Kidney epithelial cell (primary cell): ENCODE results near the genes CCNYL1 and UNC80.

DNA sequence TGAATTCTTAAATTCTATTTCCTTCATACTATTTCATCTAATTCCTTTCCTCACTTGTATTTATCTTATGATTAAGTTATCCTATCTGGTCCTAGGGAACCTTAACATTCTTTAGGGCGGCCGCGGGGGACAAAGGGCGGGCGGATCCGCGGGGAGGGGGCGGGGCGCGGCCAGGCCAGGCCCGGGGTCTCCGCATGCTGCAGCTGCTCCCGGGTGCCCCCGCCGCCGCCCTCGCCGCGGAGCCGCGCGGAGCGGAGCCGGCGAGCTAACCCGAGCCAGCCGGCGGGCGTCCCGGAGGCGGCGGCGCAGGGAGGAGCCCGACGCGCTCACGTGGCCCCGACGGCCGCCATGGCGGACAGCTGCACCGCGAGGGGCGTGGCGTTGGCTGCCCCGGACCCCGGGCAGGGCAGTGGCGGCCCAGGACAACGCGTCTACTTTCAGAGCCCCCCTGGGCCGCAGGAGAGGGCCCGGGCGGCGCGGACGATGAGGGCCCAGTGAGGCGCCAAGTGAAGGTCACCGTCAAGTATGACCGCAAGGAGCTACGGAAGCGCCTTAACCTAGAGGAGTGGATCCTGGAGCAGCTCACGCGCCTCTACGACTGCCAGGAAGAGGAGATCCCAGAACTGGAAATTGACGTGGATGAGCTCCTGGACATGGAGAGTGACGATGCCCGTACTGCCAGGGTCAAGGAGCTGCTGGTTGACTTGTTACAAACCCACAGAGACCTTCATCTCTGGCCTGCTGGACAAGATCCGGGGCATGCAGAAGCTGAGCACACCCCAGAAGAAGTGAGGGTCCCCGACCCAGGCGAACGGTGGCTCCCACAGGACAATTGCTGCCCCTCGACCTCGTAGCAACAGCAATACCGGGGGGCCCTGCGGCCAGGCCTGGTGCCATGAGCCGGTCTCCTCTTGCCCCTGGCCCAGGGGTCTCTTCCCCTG lies 29.9 kb upstream of the CCNYL1 start:
- RAMPAGE, long total RNA, result no peak
- RRBS, result 8% methylated on average over 11 of the region's 76 CpGs

DNA sequence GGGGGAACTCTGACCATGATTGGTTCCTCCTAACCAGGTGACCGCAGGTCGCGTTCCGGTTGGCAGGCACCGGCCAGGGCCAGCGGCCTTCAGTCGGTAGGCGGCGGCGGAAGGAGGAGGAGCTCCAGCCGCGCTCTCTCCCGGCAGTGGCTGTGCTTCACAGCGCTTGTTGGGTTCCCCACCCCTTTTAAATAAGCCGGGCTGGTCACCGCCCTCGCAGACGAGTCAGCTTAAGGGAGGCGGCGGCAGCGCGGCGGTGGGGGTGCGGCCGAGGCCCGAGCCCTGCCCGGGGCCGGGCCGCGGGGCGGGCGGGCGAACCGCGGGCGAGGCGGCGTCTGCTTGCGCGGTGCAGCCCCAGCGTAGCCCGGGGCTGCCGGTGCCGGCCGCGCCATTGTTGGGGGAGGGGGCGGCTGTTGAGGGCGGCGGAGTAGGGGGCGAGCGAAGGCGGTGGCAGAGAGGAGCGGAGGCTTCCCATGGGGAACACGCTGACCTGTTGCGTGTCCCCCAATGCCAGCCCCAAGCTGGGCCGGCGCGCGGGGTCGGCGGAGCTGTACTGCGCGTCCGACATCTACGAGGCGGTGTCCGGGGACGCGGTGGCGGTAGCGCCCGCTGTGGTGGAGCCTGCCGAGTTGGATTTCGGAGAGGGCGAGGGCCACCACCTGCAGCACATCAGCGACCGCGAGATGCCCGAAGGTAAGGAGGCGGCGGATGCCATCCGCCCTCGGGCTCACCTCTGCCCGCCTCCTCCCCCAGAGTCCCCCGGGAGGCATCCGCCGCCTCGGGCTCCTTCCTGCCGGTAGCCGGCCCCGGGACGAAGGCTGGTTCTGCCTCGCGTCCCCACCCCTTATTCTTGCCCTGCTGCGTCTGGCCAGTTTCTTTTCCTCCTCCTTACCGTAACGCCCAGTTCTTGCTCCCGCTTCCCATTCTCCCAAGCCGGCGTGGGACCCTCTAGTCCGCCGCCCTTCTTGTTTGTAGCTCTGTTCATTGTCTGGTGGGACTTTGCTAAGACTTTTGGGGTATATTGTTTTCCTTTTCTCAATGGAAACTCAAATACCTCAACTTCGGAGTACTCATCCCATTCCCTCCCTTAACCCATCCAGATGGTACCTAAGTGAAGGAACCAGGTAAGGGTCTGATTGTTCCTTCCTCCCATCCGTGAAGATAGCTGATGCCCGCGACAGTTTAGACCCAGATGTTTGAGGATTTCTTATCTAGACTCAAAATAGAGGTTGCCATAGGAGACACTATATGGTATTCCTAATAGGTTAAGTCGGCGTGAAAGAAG lies at the start of gene CCNYL1:
Gene CCNYL1, plus strand, starts transcription at position 217 of the 1,285 bp plus-strand sequence.
- RAMPAGE, long total RNA, result no peak
- RRBS, result 1% methylated on average over 49 of the region's 108 CpGs

GRCh38 chr2:207726287-207726869 lies 14.9 kb downstream of the CCNYL1 start:
- RAMPAGE, long total RNA, result no peak
- RRBS, result no CpG with 5 or more reads among the region's 2 CpGs

DNA sequence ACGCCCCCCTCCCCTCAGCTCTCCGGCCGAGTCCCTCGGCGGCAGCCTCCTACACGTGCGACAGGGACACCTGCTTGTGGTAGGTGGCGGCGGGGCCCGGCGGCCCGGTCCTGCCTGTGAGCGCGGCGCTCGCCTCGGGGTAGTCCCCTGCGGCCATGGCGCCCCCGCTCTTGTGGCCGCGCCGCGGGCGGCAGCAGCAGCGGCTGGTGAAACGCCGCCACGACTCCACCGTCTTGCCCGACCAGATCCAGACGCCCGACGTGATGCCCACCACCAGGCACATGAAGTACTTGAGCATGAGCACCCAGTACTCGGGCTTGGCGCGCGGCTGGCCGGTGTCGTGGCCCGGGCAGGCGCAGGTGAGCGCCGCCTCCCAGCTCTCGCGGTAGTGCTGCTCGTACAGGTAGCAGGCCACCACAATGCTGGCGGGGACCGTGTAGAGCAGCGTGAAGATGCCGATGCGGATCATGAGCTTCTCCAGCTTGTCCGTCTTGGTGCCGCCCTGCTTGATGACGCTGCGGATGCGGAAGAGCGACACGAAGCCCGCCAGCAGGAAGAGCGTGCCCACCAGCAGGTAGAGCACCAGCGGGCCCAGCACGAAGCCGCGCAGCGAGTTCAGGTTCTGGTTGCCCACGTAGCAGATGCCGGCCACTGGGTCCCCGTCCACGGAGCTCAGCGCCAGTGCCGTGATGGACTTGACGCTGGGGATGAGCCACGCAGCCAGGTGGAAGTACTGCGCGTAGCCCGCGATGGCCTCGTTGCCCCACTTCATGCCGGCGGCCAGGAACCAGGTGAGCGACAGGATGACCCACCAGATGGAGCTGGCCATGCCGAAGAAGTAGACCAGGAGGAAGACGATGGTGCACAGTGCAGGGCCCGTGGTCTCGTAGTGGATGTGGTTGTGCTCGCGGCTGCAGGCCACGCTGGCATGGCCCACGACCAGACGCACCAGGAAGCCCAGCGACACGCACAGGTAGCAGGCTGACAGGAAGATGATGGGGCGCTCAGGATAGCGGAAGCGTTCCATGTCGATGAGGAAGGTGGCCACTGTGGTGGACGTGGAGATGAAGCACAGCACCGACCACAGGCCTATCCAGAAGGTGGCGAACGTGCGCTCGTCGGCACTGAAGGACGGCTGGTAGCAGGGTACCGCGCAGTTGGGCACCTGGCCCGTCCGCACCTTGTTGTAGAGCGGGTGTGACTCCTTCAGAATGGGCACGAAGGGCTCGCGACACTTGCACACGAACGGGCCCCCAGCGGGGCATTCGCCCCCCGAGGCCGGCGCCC lies 2.3 kb downstream of the FZD5 start:
- RAMPAGE, long total RNA, result no peak
- RRBS, result 16% methylated on average over 8 of the region's 120 CpGs

GRCh38 chr2:207775552-207775954 lies 5.8 kb upstream of the FZD5 start:
- RAMPAGE, long total RNA, result no peak
- RRBS, result no CpG with 5 or more reads among the region's 3 CpGs

DNA sequence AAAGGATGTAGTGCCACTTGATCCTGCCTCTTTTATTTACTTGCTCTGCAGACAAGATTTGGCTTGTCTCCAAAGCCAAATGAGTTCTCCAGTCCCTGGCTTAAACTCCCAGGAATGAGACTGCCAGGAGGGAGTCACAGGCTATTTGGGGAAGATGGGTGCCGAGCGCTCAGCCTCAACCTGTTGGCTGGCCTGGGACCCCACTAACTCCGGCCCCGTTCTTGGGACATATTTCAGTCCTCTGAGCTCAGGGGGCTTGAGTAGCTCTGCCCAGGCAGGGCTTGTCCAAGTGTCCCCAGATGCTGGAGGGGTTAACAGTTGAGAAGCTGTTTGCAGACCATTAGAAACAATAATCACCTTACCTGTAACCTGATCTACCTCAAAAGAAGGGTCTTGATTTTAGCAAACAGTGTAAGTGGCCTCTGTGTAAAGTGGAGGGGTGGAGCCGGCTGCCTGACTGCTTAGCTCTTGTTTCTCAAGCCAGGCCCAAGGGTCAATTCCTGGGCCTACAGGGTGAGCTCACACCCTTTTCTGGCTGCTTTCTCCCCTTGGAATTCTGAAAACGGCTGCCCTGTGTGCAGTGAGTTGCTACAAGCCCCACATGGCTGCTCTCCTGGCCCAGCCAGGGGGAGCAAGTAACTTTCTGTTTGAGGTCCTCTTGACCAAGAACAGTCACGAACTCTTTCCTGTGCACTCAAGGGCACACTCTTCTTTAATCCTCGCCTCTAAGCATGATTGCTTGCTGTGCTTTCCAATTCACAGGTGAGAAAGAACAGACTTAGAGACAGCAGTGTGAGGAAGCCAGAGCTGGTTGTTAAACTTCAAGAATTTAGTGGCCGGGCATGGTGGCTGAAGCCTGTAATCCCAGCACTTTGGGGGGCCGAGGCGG lies 27.2 kb upstream of the FZD5 start:
- RAMPAGE, long total RNA, result no peak
- RRBS, result no CpG with 5 or more reads among the region's 11 CpGs

DNA sequence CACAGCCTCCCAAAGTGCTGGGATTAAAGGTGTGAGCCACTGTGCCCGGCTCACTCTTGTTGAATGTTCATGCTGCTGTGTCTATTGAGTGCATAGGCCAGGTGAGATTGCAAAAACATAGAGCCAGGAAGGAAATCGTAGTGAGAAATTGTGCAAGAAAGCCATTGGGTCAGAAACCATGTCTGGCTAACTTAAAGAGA lies 45.6 kb upstream of the FZD5 start:
- RAMPAGE, long total RNA, result no peak
- RRBS, result no CpG with 5 or more reads among the region's 2 CpGs

- RAMPAGE, long total RNA, result no peak
Measured at GRCh38 chr2:207820505-207820853, 50.8 kb upstream of the FZD5 start.

- RAMPAGE, long total RNA, result no peak
- RRBS, result no CpG with 5 or more reads among the region's 5 CpGs
Measured at GRCh38 chr2:207897445-207897767, 127.7 kb upstream of the FZD5 start.

- RAMPAGE, long total RNA, result no peak
- RRBS, result no CpG with 5 or more reads among the region's 5 CpGs
Measured at GRCh38 chr2:207897768-207898439, 127.4 kb downstream of the PLEKHM3 start.

DNA sequence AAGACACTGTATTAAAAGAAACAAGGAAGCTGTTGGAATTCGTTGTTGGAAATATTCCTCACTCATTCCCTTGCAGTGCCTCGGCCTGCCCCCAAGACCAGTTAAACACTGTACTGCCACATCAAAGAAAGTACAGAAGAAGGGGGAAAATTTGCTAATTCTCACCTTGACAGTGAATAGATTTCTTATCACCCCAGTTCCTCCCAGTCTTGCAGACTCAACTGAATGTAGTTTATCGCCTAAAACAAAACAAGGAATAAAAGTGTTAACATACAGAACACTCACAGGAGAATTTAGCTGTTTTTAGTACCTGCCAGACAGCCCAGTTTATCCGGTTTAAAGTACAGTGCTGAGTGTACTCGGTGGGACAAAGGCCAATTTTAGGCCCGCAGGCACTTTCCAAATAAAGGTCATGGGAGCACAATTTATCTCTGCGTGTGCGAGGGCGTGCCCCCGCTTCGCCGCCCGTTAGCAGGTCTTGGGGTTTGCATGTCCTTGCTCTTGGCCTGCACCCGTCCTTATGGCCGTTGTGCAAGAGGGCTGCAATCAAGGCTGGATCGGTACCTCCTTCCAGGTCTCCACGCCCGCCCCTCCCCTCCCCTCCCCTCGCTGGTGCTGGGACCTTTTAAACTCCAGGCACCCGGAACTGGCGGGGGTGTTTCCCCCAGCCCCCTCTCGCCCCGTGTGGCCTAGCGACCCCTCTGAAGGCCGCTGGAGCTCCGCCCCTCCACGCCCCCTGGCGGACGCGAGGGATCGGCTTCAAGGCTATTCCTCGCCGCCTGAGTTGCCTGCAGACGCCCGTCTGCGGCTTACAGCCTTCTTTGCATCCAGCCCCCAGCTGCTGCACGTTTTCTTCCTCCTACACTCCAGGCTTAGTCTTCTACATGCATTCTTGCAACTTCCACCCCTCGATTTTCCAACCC lies 889 bp downstream of the IDH1 start:
- RAMPAGE, long total RNA, result no peak
- RRBS, result no CpG with 5 or more reads among the region's 38 CpGs

GRCh38 chr2:209301390-209301984 lies 122.4 kb upstream of the MAP2 start:
- RAMPAGE, long total RNA, result no peak
- RRBS, result no CpG with 5 or more reads among the region's 15 CpGs

GRCh38 chr2:209771269-209772352 lies at the start of gene UNC80:
Gene UNC80 (plus strand): TSS chr2:209771832.
- RAMPAGE, long total RNA, result no peak
- RRBS, result 3% methylated on average over 11 of the region's 75 CpGs

DNA sequence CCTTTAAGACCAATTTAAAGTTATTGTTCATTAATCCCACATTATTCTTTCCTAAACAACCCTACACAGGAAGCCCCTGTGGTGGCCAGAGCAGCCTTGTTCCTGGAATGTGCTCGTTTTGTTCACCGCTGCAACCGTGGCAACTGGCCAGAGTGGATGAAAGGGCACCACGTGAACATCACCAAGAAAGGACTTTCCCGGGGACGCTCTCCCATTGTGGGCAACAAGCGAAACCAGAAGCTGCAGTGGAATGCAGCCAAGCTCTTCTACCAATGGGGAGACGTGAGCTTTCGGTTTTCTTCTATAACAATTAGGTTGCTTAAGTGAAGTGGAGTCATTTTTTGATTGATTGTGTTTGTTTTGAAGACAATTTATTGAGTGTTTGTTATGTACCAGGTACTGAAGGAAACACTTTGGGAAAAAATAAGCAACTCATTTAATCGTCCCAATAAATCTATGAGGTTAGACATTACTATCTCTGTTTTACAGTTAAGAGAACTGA lies 101.1 kb downstream of the UNC80 start:
- RAMPAGE, long total RNA, result no peak
- RRBS, result no CpG with 5 or more reads among the region's 10 CpGs

- RAMPAGE, long total RNA, result no peak
- RRBS, result no CpG with 5 or more reads among the region's 6 CpGs
Measured at GRCh38 chr2:209896213-209896445, 106.3 kb upstream of the RPE start.

DNA sequence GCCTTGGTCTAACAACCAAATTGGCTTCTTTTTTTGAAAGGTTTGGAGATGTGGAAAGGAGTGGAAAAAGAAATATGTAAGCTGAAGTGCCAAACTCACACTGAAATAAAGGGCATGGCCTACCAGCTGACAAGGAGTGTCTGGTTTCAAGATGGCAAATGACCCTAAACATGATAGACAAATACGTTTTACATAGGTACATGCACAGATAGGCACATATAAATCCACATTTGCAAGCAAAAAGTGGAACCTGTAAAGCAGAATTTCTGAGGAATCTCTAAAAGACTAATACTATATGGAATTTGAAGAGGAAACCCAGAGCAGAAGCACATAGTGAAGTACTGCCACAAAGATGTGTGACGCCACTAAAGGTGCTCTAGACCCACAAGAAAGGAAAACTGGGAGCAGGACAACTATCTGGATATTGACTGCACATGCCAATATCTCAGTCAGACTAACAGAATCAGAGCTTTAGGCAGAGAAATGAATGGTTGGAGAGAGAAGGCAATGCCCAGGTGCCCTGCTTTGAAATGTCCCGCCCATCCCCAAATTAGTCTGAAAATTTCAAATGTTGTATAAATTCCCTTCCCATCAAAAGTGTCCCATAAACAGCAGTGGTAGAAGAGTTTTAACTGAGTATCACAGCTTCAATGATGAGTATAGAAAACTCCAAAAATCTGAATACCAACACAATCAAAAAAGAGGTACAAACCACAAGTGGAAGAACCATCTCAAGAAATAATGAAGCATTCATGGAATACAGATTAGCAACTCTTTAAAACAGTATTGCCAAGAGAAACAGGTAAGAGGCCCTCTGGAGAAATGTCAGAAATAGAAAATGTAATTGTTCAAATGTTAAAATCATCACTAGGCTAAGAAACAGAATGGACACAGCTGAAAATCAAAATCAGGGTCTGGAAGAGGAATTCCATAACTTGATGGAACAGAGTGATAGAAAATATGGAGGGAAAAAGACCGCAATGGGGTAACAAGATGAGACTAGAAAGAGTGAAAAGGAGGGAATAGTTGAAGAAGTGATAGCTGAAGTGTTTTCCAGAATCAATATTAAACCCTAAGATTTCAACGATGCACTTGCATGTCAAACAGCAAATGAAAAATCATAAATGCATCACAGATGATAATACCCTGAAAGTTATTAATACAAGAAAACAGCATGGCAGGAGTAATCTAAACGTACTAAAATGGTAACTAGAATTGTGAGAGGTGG lies 30.1 kb downstream of the RPE start:
- RAMPAGE, long total RNA, result no peak
- RRBS, result no CpG with 5 or more reads among the region's 6 CpGs

DNA sequence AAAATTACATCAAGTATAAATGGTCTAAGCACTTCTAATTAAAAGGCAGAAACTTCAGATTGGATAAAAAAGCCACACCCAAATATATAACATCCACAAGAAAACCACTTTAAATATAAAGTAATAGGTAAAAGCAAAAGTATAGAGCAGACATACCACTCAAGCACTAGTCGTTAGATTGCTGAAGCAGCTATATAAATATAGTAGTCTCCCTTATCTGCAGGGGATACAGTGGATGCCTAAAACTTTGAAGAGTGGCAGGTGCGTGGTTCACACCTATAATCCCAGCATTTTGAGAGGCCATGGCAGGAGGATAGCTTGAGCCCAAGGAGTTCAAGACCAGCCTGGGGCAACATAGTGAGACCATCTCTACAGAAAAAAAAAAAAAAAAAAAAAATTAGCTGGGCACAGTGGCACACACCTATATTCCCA lies 47.9 kb downstream of the RPE start:
- RAMPAGE, long total RNA, result no peak
- RRBS, result no CpG with 5 or more reads among the region's 2 CpGs

DNA sequence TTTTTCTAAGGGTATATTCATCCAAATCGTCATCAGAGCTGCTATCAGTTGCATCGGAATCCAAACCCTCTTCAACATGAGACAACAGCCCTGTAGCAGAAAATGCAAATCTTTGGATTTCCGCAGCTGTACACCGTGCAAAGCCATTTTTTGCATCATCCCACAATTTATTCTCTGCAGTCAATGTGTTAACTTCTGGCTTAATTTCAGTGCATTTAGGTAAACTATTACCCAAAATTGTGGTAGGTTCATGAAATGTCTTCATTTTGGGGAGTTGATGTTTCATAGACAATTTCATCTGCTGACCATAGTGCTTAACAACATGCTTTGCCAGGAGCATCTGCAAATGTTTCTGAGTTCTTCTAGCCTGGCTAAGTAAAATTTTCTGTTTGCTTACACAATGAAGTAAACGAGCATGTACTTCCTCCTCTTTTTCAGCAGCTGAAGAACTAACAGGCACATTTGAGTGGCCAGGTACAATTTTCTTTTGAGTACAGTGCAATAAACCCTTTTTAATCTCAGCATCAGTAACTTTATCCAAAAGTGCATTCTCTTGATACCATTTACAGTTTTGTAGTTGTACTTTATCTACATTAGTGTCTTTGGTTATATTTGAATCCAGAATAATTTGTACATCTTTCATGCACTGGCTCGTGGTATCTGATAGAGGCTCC lies 17.6 kb downstream of the KANSL1L start:
- RAMPAGE, long total RNA, result no peak
- RRBS, result no CpG with 5 or more reads among the region's 6 CpGs

DNA sequence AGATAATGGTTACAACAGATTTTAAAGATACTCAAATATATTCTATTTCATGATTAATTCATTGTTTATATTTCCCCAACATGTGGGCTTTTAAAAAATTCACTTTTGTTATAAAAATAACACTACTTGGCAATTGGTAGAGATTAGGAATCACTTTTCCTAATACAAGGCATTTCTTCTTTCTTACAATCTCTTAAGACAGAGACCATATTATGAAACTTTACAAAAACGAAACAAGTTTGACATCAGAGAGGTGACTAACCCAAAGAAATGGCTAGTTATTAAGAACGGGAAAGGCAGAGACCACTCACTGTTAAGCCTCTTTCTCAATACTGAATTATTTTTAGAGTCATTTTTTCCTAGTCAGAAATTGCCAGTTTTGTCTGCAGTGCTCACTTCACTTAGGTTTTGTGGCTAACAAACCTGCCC lies 1.4 kb downstream of the KANSL1L start:
- RAMPAGE, long total RNA, result no peak
- RRBS, result no CpG with 5 or more reads among the region's 2 CpGs

DNA sequence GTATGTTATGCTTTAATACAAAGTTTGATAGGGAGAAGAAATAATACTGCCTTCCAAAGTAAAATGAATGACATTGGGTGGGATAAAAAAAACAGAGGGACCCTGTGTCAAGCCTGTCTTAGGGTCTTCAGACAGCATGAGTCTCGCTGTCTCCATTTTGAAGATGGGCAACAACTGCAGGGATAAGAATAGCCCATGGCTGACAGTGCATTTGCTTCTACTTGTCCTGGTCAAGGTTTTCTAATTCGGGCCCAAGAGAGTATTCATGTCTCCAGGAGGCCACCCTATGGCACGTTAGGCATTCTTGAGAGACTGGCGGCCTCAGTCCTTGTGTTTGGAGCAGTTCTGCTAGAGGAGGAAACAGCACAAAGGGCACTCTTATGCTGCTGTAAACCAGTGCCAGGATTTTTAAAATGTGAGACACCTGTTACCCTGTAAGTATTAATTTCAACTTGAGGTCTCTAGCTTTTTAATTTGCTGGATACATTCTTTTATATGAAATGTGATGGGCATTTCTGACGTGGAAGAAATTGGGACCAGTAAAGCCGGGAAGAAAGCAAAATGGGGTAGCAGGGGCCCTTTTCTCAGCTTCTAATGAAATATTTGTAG lies 9.5 kb upstream of the MYL1 start:
- RAMPAGE, long total RNA, result no peak
- RRBS, result no CpG with 5 or more reads among the region's 6 CpGs